ENCODE measurements around a stretch of chr3.

DNA sequence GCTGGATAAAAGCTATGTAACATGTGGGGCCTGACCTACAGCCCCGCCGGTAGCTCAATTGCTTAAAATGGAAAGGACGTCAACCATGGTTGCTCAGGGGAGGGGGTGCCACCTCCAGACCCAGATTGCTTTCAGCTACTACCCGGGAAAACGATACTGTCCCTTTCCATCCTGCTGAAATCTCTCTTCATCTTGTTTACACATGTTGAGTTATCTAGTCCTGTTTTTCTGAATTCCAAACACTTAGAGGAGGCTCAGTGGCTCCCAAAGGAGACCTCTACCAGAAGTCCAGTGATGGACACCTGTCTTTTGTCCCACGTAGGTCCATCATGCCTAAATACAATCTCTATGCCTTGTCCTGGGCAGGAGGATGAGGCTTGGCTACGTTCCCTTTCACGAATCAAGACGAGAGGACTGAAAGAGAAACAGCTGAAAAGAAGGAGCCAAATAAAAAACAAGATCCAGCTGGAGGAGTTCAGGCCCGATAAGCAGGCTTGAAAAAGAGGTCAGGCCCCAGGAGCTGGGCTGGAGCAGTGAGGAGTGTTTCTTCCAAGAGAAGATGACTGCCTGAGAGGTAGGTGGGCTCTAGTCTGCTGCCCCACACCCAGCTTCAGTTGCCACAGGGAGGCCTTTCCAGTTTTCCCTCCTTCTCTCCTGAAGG, 72.0 kb upstream of the TPRG1 start:
- RAMPAGE, long total RNA = no peak
- RRBS = 55% methylated on average over 3 of the region's 10 CpGs

DNA sequence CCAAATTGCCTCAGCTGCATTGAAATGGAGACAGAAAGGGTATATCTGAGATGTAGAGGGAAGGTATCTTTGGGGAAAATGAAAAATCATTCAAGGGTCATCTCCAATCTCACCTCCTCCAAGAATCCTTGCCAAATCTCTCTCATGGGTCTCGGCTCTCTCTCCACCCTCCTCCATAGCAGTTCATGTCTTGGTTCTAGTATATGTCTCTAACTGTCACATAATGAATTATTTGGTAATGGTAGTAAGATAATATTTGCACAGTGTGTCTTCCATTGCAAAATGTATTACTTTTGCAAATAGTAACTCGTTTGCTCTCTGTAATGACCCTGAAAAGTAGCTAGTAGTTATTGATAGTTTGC, 71.5 kb upstream of the TPRG1 start:
- RAMPAGE, long total RNA = no peak
- RRBS = no CpG with 5 or more reads among the region's 2 CpGs

DNA sequence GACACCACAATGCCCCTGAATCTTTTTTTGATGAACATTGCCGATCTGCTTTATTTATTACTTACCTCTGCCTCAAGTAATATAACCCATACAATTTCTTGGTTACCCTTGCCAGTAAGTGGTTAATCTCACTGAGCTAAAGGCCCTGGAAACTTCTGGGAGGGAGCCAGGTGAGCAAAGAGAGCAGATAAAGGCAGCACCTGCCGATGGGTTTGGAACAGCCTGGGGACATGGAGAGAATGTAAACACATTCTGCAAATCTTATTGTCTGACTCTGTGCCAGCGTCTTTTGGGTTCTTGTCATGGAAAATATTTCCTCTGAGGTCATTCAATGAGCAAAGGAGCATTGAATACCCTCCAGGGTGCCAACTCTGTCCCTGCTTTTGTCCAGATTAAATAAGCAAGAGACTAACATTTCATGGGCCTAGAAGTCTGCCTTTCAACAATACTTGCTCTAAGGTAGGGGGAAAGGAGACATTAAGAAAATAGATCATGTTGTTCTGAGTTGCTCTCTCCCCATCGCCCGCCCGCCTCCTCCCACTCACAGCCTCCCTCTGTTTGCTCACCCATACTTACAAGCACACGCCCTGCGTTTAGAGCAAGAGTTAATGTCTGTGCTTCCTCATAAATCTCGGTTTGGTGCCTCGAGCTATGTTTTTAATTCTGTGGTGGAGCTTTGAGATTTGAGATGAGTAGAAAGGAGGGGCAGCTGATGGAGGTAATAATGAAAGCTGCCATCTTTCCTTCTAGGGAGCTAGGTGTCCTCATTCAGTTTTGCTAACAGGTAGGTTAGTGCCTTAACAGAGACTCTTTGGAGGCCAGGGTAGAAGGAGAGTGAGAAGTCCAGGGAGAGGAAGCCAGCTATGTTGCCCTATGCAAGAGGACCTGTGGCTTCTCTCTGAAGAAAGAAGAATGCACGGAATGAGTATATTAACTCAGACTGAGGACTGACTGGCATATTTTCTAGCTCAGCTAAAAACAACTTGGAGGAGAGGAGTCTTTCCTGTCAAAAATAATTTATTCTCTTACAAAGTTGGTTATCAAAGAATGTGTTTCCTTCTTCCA, 132.9 kb downstream of the TPRG1 start:
- RAMPAGE, long total RNA = no peak
- RRBS = no CpG with 5 or more reads among the region's 11 CpGs

DNA sequence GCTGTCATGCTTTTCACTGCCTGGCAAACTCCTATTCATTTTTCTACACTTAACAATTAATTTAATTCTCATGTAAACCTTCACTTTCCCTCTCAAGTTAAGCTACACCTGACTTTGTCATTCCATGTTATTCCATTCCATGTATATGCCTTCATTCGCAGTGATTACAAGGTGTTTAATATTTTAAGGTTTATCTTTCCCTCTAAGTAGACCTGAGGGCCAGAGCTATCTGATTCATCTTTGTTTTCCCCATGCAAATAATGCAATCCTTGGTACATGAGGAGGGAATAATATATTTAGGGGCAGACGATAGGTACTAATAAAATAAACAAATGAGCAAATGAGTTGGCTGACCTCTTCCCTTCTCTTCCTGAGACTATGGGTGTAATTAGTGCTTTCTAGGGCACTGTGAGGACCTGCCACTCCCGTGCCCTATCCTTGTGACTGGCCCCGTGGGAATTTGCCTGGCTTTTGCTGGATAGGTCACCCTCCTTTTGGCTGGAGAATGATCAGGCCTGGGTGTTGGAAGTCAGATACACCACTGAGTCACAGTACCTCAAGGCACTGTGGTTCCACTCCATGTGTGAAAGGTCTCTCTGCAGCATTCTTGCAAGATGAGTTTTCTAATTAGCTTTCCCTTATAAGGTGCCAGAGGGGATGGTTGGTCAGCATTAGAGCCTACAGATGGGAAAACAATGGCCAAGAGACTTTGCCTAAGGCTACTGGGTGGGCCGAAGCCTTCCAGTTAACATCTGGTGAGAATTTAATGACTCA, 183.3 kb downstream of the P3H2 start:
- RAMPAGE, long total RNA = no peak
- RRBS = no CpG with 5 or more reads among the region's 5 CpGs

- RAMPAGE, long total RNA = no peak
- RRBS = no CpG with 5 or more reads among the region's 4 CpGs
These were observed 92.4 kb downstream of the CLDN1 start for GRCh38 chr3:190229608-190230406.

DNA sequence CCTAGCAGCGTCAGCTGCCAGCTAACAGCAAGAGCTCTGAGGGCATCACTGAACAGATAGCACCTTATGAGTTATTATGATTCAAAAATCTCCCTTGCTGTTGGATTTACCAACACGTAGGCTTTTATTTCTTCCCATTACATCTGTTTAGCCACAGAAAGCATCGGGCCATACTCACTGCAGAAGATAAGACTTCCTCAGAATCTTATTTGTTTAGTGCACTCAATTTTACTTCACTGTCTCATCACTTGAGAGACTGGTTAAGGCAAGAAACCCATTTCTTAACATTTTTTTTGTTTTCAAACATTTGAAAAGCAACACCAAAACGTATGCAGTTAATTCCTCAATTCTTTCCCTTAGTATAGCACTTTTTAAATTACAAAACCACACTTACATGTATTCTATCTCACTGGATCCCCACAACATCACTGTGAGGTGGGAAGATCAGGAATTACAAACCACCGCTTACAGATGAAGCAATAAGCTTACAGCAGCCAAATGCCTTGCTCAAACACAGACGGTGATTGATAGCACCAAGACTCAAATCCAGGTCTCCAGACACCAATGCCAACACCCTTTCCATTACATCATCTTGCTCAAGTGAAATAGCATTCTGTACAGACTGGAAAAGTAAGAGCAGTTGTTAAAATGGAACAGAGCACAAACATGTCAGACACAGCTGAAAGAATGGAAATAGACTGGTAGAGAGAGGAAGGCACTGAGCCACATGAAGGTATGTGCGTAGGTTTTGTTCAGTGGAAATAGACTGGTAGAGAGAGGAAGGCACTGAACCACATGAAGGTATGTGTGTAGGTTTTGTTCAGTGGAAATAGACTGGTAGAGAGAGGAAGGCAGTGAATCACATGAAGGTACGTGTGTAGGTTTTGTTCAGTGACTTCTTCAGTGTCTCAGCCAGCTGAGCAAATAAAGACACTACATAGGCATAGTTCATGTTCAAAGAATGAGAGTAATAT, 15.9 kb downstream of the CLDN1 start:
- RAMPAGE, long total RNA = no peak
- RRBS = no CpG with 5 or more reads among the region's 8 CpGs

GRCh38 chr3:190325903-190326552, 3.8 kb upstream of the CLDN1 start:
- RAMPAGE, long total RNA = no peak
- RRBS = no CpG with 5 or more reads among the region's 5 CpGs

DNA sequence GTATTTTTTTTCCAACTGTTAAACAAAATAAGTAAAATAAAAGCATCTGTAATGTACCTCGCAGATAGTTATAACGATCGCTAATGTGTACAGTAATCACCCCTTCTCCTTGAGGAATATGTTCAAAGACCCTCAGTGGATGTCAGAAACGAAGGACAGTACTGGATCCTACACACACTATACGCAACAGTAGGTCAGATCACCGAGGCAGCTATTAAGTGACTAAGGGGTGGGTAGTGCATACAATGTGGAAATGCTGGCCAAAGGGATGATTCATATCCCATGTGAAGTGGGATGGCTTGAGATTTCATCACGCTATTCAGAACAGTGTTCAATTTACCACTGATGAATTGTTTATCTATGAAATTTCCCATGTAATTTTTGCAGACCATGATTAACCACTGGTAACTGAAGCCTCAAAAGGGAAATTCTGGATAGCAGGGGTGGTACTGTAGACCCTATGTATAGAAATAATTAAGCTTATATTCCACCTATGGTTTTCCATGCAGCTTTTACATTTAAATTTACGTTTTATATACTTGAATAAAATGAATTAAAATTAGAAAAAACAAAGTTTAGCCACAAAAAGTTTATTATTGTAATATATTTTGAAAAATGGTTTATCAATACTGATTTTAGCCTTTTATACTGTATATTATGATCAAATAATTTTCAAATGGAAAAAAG, 1.5 kb upstream of the CLDN16 start:
- RAMPAGE, long total RNA = no peak
- RRBS = no CpG with 5 or more reads among the region's 8 CpGs

DNA sequence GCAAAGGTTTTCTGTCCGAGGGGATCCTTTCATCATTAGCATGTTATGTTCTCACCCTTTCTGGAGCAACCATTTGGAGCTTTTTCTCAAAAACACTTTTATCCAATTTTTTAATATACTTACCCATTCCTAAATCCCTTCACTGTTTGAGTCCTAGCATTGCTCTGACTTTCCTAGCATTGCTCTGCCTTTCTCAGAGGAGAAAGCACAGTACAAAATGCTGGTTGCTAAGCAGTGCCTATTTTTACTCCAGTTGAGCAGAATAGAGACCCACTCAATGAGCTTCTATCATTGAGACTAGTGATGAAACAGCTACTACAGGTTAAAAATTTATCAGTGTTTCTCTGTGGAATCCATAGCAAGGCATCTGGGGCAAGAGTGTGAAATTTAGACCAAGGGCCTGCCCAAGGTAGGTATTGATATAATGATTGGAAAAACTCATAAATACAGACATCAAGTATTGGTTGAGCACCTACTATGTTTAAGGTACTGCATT, 21.7 kb upstream of the IL1RAP start:
- RAMPAGE, long total RNA = no peak
- RRBS = no CpG with 5 or more reads among the region's 1 CpG

GRCh38 chr3:190575448-190575933, 61.6 kb downstream of the IL1RAP start:
- RAMPAGE, long total RNA = no peak
- RRBS = no CpG with 5 or more reads among the region's 4 CpGs

GRCh38 chr3:190586829-190587234, 72.9 kb downstream of the IL1RAP start:
- RAMPAGE, long total RNA = no peak
- RRBS = no CpG with 5 or more reads among the region's 4 CpGs

DNA sequence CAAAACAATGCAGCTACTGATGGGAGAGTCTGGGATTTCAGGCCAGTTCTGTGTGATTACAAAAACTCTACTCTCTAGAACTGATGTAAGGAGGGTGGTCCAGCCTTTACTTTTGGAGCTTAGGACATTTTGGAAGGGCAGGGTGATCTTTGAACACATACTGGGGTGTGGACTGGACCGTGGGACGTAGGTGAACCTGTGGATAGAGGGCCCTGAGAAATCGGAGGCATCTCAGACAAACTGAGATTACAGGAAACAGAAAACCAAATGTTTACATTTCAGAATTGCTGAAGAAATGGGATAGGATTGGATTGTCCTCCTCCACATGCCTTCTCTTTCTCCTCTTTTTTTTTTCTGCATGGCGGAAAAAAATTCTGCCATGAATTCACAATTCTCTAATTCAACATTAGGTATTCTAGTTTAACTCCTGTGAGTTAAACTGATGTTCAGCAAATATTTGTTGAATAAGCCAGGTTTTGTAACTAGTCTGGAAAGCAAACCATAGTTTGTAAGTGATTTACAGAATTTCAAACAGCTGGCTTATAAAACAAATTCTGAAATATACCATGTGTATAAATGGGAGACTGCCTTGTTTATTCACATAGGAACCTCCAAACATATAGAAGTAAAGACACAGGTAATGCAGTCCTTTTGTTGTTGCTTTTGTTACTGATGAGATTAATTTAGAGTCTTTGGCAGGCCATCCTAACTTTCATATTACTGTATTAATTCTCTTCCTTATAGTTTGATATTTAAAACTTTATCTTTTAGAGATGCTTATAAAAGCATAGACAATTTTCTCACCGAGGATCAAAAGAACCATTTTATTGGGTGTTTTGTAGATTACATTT, 101.1 kb downstream of the IL1RAP start:
- RAMPAGE, long total RNA = no peak
- RRBS = no CpG with 5 or more reads among the region's 5 CpGs

DNA sequence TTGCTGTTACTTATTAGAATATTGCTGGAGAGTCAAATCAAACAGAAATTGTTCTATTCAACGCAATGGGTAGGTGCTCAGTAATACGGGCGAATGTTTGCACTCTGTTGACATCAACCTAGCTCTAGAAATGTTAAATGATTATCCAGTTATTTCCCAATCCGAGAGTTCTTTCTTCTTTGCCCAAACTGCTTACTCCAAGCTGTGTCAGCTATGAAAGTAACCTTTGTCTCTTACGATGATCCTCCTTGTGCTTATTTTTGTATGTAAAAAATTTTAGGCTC, 50.4 kb downstream of the GMNC start:
- RAMPAGE, long total RNA = no peak
- RRBS = no CpG with 5 or more reads among the region's 5 CpGs

- RAMPAGE, long total RNA = no peak
- RRBS = no CpG with 5 or more reads among the region's 40 CpGs
These were observed 102.6 kb upstream of the GMNC start for GRCh38 chr3:190964800-190965786.

DNA sequence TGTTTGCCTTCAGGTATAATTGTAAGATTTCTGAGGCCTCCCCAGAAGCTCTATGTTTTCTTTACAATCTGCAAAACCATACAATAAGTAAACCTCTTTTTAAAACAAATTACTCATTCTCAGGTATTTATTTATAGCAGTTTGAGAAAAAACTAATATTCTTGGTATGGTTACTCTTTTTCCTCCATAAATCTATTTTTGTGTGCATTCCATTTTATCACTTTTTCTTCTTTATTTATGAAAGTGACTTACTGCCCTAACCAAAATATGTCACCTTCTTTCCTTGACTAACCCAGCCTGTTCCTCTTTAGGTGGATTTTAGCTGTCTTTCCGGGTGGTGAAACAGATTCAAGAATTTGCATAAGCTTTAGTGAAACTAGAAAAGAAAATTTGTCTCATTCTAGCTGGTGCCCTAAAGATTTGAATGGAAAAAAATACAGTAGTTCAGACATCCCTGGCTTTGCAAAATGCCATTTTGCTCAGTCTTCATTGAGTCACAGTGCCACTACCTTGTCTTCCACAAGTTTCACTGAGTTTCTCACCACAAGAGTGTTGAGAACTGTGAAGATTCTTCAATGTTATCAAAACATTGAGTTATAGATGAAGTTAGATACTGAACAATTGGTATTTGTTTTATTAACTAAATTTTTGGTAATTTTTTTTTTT, 28.2 kb upstream of the CCDC50 start:
- RAMPAGE, long total RNA = no peak
- RRBS = no CpG with 5 or more reads among the region's 1 CpG

- RAMPAGE, long total RNA = no peak
- RRBS = no CpG with 5 or more reads among the region's 14 CpGs
These were observed 412 bp downstream of the UTS2B start for GRCh38 chr3:191329920-191330308.

DNA sequence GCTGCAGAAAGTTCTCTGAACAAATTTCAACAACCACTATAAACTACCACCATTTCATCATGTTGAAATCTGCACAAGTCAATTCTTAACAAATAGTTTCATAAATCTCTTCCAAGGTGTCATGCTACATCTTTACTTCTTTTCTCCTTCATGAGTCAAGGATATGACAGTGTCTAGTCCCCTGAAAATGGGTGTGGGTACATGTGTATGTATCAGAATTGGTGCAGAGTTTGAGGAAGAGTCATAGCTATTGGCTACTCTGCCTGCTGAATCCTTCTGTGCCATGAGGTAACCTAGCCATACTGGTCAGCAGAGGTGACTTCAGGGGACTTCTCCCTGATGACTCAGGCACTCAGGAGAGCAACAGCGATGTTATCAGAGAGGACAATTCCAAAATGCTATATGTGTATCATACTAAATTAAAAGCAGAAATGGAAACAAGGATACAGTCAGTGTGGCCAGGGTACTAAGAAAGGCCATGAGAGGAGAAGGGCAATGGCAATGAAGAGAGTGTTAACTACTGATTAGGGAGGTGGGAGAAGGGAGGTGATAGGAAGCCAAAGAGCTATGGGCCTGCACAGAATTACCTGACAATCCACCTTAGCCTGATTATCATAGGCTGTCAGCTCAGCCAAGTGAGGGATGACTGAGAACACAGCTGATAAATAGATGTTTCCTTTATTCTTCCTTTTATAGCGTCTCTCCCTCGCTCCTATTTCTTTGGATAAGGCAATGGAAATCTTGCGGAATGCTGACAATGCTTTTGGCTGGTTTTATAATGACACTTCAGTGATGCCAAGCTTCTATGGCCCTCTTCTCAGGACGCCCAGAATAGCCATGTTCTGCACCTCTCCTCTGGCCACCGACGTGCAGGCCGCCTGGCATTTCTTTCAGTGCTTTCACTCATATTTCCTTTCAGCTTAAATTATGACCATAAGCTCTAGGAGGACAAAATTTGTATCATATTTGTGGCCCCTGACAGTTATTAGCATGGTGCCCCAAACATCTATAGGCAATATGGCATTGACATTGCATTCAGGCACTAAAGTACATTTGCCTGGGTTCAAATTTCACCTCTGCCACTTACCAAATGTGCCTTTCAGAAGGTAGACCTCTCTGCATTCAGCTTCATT, 90.6 kb downstream of the FGF12 start:
- RAMPAGE, long total RNA = no peak
- RRBS = no CpG with 5 or more reads among the region's 8 CpGs

DNA sequence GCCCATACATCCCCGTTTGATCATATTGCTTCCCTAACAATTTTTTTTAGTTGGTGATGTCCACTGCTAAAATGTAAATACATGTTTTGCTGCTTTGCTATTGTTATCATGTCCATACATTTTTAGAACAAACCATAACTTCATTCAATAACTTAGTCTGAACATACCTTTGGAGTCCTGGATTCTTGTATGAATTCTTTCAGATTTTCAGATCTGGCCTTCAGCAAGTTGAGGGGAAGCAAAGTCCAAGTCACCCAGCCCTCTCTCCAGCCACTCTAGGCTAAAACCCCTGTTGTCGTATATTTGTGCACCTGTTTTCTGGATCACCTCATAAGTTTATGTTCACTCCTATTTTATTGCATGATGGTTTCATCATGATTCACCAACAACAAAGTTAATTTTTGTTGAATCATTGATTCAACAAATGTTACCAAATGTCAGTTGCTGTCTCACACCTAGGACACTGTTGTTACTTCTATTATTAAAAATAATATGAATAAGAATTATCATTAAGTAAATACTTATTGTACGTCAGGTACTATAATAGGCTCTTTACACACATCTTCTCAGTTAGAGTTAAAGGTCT, 83.1 kb downstream of the FGF12 start:
- RAMPAGE, long total RNA = no peak
- RRBS = no CpG with 5 or more reads among the region's 3 CpGs

- RAMPAGE, long total RNA = no peak
- RRBS = no CpG with 5 or more reads among the region's 1 CpG
These were observed 125.4 kb upstream of the PLAAT1 start for GRCh38 chr3:193115606-193116050.

DNA sequence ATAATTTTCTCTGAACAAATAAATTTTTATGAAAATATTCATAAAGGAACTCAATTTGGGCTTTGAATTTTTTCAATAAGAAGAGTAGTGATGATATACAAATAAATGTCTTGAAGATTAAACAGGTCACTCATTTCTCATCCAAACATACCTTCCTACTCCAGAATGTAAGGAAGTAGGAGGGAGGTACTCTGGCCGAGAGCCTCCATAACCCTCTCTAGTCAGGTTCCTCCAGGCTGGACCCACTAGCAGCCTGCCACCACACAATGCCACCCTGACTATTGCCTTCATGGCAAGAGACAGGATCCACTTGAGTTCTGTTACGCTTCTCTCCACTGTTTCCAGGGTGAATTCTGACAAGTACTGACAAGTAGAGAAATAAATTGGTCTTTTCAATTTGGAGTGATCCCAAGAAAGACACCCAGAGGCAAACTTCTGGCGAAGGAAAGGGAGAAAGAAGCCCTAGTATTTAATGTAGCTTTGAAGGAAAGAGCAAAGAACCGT, 33.0 kb upstream of the ATP13A5 start:
- RAMPAGE, long total RNA = no peak
- RRBS = no CpG with 5 or more reads among the region's 4 CpGs